ENCODE results near the gene TMEM45B.

DNA sequence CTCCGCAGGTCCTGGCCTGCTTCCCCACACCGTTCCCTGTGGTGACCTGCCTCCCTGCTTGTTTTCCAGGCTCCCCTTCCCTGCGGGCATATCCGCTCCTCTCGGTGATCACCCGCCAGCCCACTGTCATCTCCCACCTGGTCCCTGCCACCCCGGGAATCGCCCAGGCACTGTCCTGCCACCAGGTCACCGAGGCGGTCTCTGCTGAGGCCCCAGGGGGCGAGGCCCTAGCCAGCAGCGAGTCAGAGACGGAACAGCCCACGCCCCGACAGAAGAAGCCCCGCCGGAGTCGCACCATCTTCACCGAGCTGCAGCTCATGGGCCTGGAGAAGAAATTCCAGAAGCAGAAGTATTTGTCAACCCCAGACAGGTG lies 61.0 kb downstream of the BARX2 start:
- PRO-cap: no peak
- RAMPAGE, long total RNA, 4 experiments: no peak in any of the 4 experiments

DNA sequence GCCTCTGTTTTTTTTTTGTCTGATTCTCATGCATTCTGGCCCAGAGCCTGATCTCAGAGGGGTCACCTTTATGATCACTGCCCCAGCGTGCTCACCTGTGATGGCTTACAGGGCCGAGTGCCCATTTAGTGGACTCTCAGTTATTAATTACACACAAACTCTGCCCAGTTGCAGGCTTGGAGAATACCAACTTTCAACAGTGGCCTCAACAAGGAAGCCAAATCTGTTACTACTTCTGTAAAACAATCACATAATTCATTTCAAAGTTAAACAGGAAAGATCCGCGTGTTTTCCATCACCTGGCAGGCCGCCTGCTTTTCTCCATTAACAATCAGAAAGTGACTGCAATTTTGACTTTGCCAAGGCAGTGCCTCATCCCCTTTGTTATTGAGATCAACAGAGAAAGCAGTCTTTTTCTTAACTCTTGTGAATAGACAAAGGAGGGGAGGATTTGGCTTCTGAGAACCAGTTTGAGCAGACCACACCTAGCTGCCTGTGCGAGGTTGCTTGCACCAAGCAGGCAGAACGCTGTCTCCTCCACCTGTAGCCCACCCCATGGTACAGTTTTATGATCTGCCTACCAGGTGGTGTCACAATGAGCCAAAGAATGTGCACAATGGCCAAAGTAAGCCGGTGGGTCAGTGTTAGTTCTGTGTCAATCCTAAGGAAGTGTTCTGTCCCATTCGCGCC lies 77.7 kb downstream of the BARX2 start:
- PRO-cap: no peak
- RAMPAGE, long total RNA, 4 experiments: no peak in any of the 4 experiments

GRCh38 chr11:129611930-129612954 lies 203.4 kb upstream of the TMEM45B start:
- PRO-cap: no peak
- RAMPAGE, long total RNA, 4 experiments: no peak in any of the 4 experiments

- PRO-cap: no peak
- RAMPAGE, long total RNA, 4 experiments: no peak in any of the 4 experiments
These were observed 12.2 kb upstream of the TMEM45B start for GRCh38 chr11:129803388-129803961.

DNA sequence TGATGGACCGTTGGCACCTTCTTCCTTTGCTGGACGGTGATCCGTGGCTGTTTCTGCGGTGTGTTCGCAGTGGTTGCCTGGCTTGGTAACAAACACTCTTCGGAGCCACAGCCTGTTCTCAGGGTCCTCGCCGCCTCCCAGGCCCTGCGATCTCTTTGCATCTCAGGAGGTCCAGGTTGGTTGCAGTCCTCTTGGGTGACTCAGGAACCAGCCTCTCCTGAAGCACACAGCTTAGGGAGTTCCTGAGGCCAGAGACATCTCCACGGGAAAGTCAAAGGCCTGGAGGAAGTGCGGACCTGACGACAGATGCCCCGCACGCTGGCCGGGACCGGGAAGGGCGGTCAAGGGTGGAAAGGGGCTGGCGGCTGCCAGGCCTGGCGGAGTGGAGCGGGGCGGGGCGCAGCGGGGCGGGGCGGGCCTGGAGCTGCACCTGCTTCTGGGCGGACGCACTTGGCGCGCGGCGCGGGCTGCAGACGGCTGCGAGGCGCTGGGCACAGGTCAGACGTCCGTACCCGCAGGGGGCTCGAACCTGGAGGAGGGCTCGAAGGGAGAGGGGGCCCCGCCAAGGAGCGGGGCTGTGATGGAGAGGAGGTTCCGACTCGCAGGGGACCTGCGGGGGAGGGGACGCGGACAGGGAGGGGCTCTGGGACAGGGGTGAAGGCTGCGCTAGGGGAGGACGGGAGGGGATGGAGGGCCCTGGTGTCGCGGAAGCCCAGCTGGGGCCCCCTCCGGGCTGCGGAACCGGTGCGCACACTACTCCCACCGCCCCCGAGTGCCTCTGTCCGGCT lies at the start of gene TMEM45B:
TMEM45B (plus strand) TSS at position 447 of the 788 bp plus-strand sequence.
- PRO-cap: unidirectional peak, plus-strand start at position 449 of the sequence
- RAMPAGE, long total RNA, 4 experiments: start-site peak on the plus strand in 4 of 4 experiments, centred at positions 443 to 466 of the sequence, 61 to 693 reads per replicate

- PRO-cap: no peak
- RAMPAGE, long total RNA, 4 experiments: no peak in any of the 4 experiments
These were observed 40.7 kb upstream of the ST14 start for GRCh38 chr11:130118740-130119419.

- PRO-cap: no peak
- RAMPAGE, long total RNA, 4 experiments: start-site peak on the plus strand in 1 of 4 experiments, at chr11:130120707-130120785 at its widest, 125 reads per replicate
These were observed 39.0 kb upstream of the ST14 start for GRCh38 chr11:130120470-130120996.

DNA sequence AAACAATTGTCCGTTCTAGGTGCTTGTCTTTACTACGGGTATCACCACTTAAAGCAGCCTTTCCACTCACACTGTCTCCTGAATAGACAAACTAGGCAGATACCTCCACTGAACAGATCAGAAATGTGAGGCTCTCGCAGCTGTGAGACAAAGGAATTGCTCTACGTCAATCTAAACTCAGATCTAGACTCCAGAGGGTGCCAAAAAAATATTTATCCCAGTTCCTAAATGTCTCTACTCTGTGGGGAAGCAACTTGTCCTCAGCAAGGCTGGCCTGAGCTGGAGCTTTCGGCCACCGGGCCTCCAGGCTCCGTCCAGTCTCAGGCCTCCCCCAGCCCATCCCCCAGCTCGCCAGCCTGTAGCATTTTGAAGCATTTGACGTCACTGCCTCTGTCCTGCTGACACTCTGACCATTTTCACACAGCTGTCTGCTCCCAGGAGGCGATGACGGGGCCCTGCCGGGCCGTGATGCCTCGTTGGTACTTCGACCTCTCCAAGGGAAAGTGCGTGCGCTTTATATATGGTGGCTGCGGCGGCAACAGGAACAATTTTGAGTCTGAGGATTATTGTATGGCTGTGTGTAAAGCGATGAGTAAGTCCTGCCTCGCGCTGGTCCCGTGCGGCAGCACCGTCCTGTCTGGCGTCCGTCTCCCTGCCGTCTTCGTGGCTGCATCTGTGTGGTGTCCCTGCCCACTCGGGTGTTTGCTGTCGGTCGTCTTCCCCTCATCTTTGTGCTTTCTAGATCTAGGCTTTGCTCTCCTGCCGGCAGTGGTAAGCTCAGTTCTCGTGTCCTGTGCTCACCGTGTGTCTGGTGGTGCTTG lies 36.2 kb upstream of the ST14 start:
- PRO-cap: no peak
- RAMPAGE, long total RNA, 4 experiments: no peak in any of the 4 experiments

DNA sequence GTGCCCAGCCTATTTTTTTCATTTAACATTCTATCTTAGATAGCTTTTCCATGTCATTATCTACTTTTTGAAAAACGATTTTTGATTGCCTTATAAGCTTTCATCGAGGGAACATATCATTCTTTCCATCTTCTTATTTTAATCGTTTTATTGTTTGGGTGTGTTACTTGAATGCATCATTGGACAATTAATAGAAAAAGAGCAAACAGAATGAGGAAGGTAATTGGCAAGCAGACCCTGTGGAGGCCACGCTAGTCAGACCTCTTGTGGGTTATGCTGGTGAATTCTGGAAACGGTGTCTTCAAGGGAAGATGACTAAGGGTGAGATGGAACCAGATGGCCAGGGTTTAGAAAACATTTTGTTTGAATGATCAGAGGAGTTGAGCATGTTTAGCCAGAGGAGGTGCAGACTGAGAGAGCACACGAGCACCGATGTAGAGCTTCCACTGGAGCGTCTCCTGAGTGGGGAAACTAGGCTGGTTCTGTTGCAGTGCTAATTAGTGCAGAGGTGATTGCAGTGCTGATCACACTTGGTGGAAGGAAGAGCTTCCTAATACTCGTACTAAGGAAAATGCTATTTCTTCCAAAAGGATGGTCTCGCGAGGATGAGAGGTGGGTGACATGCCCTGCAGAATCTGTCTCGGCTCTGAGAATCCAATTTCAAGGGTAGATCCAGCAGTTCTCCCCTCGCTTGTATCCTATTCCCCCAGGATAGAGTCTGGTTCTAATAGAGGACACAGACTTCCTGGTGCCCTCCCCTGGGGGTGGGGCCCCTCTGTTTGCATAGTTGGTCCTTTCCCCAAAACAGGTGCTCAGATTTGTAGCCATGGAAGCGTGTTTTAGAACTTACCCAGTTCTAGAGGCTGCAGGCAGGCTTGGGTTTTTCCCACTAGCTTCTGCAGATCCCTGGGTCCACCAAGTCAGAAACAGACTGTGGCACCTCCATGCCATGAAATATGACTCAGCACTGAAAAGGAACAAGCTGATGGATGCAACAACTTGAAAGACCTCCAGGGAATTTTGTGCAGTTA lies 8.7 kb downstream of the ST14 start:
- PRO-cap: no peak
- RAMPAGE, long total RNA, 4 experiments: start-site peak on the plus strand in 1 of 4 experiments, centred at position 254 of the sequence, 19 reads per replicate

GRCh38 chr11:130170244-130171039 lies 10.9 kb downstream of the ST14 start:
- PRO-cap: no peak
- RAMPAGE, long total RNA, 4 experiments: start-site peak on the plus strand in 1 of 4 experiments, at chr11:130170353-130170757 at its widest, 21 reads per replicate

- PRO-cap: no peak
- RAMPAGE, long total RNA, 4 experiments: no peak in any of the 4 experiments
These were observed 70.8 kb downstream of the ST14 start for GRCh38 chr11:130230060-130231094.

DNA sequence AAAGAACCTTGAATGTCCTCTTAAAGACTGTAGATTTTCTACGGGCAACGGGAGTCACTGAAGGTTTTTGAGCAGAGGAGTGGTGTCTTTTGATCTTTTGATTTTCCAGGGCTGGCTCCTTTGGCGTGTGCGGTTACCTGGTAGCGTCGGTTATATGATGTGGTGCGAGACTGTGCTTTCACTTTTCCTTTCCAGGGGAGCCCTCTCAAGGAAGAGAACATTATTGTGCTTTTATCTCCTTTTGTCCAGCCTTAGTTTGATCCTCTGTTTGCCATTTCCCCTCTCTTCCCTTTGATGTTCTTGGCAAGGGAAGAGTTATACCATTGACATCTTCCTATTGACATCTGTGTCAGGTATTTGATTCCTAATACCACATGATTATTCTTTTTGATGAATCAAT lies 39.5 kb downstream of the ADAMTS8 start:
- PRO-cap: no peak
- RAMPAGE, long total RNA, 4 experiments: no peak in any of the 4 experiments

- PRO-cap: no peak
- RAMPAGE, long total RNA, 4 experiments: no peak in any of the 4 experiments
These were observed 201.4 kb downstream of the ADAMTS15 start for GRCh38 chr11:130649825-130650292.

GRCh38 chr11:131423540-131423778 lies 53.0 kb downstream of the NTM start:
- PRO-cap: no peak
- RAMPAGE, long total RNA, 4 experiments: no peak in any of the 4 experiments

DNA sequence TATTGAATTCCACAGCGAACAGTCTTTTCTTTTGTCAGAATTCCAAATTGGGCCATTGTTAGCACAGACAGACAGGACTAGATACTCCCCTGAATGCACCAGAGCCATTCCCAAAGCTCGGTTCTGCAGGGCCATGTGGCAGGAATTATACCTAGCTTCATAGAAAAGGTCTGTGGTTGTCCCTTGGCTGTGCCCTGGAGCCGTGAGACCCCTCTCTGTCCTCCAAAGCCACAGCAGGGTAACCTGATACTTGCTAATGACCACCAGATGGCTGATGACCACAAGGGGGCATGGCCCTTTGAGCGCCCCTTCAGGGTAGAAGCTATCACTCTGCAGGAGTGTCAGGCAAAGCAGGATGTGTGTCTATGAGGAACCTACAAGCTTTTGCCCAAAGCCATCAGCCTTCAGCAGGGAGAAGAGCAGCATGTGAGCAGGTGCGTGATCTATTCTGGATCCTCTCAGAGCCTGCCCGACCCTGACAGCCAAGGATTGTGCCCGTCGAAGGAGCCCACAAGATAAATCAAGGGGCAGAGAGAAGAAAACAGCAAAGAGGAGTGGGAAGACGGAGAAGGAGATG lies 95.3 kb downstream of the NTM start:
- PRO-cap: no peak
- RAMPAGE, long total RNA, 4 experiments: start-site peak on the plus strand in 2 of 4 experiments, centred at positions 177 to 204 of the sequence, 9 to 17 reads per replicate

DNA sequence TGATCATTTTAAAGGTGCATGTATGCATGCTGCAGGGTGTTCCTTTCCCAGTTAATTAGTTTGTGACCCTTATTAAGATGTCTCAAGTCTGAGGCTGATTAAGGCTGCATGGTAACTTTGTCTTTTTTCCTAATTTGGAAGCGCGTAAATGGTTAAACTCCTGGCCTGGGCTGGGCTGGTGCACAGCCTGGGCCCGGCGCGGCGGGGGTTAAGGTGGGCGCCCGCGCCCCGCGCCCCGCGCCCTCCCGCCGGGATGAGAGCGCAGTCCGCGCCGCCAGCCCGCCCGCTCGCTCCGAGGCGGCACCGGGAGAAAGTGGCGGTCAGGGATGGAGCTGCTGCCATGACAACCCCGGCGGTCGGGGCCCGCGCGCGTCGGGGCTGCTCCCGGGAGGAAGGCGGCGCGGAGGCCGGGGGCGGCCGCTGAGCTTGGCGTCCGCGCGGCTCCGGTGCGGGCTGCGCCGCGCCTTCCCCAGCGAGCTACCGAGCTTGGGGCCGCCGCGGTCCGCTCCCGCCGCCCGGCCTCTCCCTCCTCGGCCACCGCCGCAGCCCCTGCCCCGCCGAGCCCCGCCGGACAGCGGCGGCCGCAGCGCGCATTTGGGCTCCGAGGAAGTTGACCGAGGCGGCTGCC lies 539.9 kb downstream of the NTM start:
- PRO-cap: no peak
- RAMPAGE, long total RNA, 4 experiments: no peak in any of the 4 experiments

DNA sequence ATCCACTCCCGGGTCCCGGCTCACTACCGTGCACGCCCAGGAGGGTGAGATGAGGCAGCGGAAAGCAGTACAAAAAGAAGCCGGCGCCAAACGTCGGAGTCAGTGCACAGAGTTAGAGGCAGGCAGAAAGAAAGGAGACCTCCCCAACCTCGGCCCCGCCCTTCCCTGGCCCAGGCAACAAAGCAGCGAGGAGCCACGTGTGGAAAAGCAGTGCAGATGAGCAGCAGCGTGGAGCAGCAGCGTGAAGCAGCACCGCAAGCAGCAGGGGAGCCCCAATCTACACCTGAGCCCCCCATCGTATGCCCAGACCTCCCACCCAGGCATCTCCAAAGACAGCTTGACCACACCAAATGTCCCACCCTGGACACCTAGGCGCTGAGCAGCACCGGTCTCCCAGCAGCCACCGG lies 28.9 kb downstream of the IGSF9B start:
- PRO-cap: no peak
- RAMPAGE, long total RNA, 4 experiments: no peak in any of the 4 experiments

- PRO-cap: no peak
- RAMPAGE, long total RNA, 4 experiments: no peak in any of the 4 experiments
These were observed 22.1 kb downstream of the IGSF9B start for GRCh38 chr11:133934451-133935301.

DNA sequence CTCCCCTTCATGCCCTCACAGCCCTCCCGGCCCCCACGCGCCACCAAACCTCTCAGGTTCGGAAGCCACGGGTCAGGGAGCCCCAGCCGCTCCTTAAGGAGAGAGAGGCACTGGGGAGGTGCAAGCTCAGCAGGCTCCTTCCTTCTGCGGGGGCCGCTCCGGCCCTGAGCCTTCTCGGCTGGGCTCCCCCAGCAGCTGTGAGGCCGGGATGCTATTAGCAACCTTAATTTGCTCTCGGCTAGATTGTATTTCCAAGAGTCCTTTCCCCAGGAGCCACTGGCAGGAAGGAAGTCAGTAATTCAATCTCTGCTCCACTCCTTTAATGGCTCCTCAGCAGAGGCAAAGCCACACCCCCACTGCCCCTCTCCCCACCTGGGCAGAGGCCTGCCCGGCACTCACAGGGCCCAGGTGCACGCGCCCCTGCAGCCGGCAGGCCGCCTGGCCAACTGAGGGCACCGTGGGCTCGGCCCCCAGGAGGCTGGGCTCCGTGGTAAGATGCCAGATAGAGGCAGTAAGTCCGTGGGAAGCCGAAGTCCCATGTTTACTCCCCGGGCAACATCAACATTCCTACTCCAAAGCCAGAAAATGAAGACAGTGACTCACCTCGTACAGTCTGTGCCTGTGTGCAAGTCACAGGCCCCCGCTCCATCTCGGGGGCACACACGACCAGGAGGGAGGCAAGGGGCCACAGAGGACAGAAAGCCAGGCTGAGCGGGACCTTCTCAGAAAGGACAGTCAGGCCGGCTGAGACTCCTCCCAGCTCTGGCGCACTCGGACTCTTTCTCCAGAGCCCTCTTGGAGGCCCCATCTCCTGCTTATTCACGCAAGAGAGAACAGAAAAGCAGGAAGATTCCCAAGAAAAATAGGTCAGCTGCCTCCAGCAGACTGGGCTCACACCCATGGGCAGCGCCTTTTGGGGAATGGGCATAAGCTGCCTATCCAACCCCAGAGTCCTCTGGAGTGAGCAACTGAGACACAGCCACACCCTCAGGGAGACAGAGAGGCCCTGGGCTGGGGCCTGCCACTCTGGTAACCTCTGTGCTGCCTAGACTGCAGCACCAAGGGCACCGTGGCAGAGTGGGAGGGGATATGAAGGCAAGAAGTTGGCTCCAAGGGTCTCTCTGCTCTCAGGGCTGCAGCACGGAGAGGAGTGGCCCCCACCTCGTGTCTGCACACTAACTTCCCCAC lies 5.0 kb downstream of the IGSF9B start:
- PRO-cap: no peak
- RAMPAGE, long total RNA, 4 experiments: no peak in any of the 4 experiments

- PRO-cap: no peak
- RAMPAGE, long total RNA, 4 experiments: no peak in any of the 4 experiments
These were observed 10.5 kb upstream of the IGSF9B start for GRCh38 chr11:133967202-133967680.

Data from suprapubic skin (tissue), 4 donors.